Calu3 (cell line): ENCODE results near the genes MRPS5, PROM2, GPAT2 and ADRA2B.

- PRO-cap, result no peak
These were observed 5.8 kb downstream of the MAL start for GRCh38 chr2:95031382-95031572.

DNA sequence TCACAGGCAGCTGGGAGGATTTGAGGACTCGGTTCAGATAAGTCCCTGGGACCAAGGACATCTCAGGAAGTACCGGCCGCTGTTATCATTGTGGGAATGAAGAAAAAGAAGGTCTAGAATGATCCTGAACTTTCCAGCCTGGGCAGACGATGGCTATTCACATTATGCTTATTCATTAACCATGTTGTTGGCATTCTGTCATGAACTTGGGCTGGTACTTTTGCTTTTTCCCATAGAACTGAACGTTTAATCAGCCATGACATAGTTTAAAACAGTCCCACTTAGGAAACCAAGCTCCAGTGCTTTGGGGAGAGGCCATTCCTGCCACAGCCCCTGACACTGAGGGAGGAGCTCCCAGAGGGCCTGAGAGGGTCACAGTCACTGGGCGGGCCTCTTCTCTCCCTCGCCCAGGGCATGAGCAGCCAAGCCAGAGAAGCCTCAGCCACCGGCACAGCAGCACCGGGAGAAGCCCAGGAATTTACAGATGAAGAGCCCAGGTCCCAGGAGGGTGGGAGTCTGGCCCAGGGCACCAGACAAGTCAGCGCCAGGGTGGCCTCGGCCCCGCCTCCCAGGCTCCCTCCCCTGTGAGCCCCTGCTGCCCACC is 33.5 kb downstream of the MAL start:
- PRO-cap, result no peak

DNA sequence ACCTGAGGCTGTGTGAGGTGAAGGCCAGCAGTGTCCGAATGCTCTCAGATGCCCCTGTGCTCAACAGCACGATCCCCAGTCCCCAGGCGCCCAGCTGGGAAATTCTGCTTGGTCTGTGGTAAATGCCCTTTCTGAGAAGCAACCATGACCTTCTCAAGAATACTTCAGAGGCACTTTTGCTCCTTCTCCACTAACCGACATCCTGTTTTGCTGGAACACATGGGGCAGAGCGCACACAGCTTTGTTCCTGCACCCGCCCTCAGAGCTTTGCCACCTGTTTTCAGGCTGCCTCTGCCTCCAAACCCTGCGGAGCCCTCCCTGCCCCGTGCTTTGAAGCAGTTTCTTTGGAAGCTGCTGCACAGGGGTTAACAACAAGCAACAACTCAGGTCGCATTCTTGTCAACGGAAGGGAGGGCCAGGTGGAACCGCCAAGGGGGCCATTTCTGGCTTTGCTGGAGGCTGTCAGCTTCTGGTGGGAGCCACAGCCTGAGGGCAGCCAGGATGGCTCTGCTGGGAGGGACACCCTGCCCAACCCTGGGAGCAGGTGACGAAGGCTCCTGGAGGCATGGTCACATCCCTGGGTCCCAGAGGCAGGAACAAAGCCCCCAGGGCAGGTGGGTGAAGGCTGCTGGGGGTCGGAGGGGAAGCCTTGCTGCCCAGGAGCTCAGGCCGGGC is 46.9 kb downstream of the MRPS5 start:
- PRO-cap, result no peak

DNA sequence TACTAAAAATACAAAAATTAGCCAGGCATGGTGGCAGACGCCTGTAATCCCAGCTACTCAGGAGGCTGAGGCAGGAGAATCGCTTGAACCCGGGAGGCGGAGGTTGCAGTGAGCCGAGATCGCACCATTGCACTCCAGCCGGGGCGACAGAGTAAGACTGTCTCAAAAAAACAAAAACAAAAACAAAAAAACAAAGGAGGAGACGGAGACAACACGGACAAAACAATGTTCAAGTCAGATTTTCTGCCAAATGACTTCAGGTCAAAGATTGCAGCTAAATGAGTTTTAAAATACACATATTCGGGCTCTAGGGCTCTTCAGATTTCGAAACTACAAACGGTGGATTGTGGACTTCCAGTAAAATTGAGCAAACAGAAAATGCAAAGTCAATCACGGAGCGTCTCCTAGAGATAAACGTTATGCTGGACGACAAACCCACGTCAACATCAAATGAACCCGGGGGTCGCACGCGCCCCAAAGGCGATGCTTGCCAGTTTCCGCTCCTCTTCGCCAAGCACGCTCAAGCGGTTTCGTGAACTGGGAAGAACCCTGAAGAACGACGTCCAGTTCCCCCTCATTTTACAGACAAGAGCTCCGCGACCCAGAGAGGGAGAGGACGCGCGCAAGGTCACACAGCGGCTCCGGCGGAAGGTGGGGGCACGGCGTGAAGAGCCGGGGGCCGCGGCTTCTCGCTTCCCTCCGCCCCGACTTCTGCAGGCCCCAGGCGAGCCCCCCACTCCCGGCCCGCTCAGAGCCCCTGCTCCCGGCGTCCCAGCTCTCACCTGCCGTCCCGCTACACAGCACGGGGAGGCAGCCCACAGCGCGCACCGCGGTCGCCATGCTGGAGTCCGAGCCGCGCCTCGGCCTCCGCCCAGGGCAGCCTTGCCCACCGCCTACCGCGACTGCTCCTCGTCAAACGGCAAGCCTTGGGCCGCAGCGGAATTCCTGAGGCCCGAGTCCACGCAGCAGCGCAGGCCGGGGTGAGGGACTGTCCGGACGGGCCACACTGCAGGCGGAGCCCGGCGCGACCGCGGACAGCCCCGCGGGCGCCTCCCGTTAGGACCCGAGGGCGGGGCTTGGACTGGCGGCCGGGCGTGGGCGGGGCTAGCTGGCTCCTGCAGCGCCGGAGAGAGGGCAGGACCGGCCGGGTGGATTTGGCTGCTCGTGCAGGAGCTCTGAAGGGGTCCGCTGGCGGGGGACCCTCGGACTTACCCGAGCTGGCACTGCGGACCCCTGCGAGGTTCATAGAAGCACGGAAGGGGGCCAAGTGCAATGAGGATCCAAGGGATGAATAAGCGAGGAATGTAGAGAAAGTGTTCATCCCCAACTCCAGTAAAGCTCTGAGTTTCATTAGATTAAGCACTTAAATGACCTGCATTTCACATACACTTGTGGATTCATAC is at the start of gene MRPS5:
MRPS5 (minus strand) TSS at position 857 of the 1,403 bp plus-strand sequence.
- PRO-cap, result bidirectional peak, plus-strand start at position 820 of the sequence, minus-strand start at position 871 of the sequence; bidirectional peak, plus-strand start at position 1,115 of the sequence, minus-strand start at position 1,008 of the sequence

DNA sequence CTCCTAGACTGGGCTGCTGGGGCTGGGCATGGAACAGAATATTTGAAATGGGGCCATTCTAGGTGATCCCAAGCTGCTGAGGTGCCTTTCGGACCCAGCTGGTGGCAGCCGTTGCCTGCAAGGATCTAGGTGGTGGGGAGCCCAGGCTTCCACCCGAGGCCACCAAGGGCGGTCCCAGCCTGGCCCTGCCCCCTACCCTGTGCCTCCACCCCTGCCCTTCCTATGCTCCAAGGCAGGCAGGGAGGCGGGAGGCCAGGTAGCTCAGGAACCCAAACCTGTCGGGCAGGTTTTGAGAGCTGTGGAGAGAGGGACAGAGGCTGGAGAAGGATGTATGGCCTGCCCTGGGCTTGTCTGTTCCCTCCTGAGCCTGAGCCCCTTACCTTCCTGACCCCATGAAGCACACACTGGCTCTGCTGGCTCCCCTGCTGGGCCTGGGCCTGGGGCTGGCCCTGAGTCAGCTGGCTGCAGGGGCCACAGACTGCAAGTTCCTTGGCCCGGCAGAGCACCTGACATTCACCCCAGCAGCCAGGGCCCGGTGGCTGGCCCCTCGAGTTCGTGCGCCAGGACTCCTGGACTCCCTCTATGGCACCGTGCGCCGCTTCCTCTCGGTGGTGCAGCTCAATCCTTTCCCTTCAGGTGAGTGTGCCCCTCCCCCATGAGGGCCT is at the start of gene PROM2:
PROM2 (plus strand) TSS at position 256 of the 665 bp plus-strand sequence.
- PRO-cap, result bidirectional peak, plus-strand start at position 285 of the sequence, minus-strand start at position 127 of the sequence

GRCh38 chr2:95333686-95334493 is 36.7 kb downstream of the KCNIP3 start:
- PRO-cap, result bidirectional peak, plus-strand start at chr2:95334196, minus-strand start at chr2:95333874

- PRO-cap, result no peak
These were observed 74.0 kb downstream of the TRIM43 start for GRCh38 chr2:95665619-95666375.

GRCh38 chr2:95817593-95818096 is 174.0 kb downstream of the ANKRD36C start:
- PRO-cap, result no peak

- PRO-cap, result no peak
These were observed 17.9 kb downstream of the GPAT2 start for GRCh38 chr2:96016646-96017481.

DNA sequence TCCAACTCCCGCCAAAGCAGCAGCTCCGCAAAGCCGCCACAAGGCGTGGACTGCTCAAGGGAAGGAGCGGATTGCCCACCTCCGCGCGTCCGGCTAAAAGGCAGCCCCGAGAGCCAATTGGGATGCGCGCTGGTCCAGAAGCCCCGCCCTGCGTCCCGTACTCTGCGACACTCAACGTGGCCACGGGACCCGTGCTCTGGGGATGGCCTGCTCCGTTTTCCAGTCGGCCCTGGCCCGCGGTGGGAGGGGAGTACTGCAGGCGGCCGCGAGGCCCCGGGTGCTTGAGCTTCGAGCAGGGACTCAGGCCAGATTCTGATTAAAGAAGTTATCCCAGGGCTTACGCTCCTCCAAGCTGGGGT is at the start of gene GPAT2:
GPAT2 (minus strand) TSS at position 52 of the 359 bp plus-strand sequence.
- PRO-cap, result no peak

DNA sequence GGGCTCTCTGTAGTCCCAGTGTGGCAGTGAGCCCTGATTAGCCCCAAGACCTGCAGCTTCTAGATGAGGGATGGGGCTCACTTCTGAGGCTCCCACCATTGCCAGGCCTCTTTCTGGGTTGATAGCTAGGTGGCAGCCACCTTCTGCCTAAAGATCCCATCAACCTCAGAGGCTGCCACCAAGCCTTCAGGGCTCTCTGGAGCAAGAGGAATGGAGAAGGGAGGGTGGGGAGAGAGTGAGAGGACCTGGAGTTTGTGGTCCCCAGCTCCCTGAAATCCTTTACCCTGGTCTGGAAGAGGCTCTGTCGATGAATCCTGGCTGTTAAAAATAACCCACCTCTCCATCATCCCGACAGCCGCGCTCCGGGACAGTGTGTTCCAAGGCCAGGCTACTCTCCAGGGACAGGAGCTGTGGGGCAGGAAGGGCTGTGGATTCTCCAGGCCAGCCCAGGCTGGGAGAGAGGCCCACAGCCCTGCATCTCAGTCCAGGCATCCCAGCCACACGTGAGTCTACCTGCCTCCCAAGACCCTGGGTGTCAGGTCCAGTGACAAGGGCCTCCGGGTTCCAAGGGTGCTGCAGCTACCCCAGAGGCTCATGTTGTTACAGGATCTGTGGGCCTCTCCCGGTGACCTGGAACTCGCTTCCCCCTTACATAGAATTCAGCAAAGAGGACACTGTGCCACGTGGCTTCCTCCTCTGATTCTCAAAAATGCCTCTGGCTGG is 17.5 kb downstream of the ADRA2B start:
- PRO-cap, result no peak

GRCh38 chr2:96116202-96117377 is at the start of gene ADRA2B:
Gene ADRA2B (minus strand): TSS chr2:96116571.
- PRO-cap, result bidirectional peak, plus-strand start at chr2:96116737, minus-strand start at chr2:96116571; unidirectional peak, minus-strand start at chr2:96117116

- PRO-cap, result no peak
These were observed 19.5 kb upstream of the DUSP2 start for GRCh38 chr2:96164691-96165271.

GRCh38 chr2:96224843-96225513 is 16.4 kb upstream of the STARD7 start:
- PRO-cap, result no peak

DNA sequence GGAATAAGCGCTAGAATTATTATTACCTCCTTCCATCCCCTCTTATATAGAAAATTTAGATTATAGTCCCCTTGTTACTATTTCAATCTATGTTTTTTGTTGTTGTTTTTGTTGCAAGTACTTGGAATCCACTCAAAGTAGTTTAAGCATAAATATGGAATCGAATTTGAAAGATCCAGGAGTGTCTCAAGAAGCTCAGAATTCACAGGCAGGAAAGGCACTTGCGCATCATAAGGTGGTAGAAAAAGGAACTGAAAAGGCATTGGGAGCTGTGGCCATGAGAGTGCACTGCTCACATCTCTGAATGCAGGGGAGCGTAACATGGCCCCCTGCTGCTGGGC is 25.1 kb upstream of the STARD7 start:
- PRO-cap, result no peak

GRCh38 chr2:96259557-96260175 is 6.1 kb downstream of the TMEM127 start:
- PRO-cap, result no peak

GRCh38 chr2:96321121-96322265 is 3.6 kb upstream of the ITPRIPL1 start:
- PRO-cap, result no peak

GRCh38 chr2:96394254-96394961 is 58.8 kb downstream of the NCAPH start:
- PRO-cap, result no peak

DNA sequence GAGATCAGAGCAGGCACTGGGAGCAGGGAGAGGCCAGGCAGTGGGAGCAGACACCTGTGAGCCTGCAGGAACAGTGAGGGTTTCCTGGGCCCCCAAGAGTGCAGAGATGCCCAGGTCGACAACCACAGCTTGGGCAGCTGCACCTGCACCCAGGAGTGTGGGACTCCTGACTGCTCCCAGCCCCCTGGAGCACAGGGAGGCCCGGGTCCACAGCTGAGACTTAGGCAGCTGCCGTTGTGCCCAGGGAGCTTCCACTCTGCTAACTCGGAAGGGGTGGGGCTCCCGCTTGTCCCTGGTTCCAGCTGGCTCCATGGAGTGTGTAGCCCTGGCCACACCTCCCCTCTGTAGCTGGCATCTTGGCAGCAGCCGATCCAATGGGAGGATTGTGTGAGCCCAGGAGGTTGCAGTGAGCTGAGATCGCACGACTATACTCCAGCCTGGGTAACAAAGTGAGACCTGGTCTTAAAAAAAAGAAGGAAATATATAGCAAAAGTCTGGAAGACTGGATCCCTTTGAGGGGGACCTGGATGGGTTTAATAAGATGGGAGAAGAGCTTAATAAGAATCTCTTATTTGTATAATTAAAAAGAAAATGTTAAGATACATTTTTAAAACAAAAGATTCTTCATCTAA is 69.4 kb downstream of the NCAPH start:
- PRO-cap, result no peak

- PRO-cap, result bidirectional peak, plus-strand start at chr2:96408812, minus-strand start at chr2:96408745; bidirectional peak, plus-strand start at chr2:96409211, minus-strand start at chr2:96409085
These were observed 73.3 kb downstream of the NCAPH start for GRCh38 chr2:96408680-96409462.